ENCODE measurements around the gene SRGN.

- PRO-cap: no peak
Observed at GRCh38 chr10:62813323-62814141, 2.6 kb downstream of the EGR2 start.

- PRO-cap: no peak
Observed at GRCh38 chr10:63106211-63106707, 26.9 kb upstream of the NRBF2 start.

DNA sequence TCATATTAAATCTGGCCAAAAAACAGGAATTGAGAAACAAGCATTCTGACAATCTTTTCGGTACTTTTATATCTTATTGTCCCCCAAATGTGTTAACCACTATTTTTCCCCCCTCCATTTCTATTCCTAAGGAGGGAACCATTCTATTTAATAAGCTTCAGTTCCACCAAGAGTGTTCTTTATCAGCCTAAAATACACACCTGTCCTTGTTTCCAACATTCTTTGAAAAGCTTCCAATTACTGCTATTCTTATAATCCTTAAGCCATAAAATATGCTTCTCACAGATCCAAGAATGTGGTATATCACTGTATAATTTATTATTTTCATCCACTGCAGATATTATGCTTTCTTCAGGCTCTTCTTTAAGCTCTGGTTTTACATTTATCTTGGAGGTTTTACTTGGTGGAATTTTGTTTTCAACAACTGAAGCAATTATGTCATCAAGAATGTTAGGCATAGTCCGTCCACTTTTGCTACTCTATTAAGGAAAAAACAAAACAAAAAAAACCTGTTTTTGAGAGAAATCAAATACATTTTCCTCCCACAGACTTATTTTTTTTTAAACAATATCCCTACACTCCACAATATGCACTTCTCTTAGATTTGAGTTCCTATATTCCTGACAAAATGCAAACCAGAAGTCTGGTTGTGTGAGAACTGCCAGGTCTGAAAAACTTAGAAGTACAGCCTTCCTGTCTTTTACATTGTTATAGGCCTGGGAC lies 56.0 kb downstream of the NRBF2 start:
- PRO-cap: no peak

GRCh38 chr10:63207936-63208610 lies 74.9 kb downstream of the NRBF2 start:
- PRO-cap: no peak

DNA sequence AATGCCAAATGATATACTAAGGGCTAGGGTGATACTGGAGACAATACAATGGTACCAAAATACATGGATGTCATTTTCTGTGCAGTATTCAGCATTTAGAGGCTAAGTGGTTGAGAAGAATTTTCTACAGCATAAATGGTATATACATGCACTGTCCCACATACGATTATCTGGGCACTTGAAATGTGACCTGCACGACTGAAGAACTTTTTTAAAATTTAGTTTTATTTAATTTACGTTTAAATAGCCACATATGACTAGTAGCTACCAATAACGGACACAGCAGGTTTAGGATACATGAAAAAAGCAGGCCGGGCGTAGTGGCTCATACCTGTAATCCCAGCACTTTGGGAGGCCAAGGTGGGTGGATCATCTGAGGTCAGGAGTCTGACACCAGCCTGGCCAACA lies 109.0 kb downstream of the NRBF2 start:
- PRO-cap: no peak

DNA sequence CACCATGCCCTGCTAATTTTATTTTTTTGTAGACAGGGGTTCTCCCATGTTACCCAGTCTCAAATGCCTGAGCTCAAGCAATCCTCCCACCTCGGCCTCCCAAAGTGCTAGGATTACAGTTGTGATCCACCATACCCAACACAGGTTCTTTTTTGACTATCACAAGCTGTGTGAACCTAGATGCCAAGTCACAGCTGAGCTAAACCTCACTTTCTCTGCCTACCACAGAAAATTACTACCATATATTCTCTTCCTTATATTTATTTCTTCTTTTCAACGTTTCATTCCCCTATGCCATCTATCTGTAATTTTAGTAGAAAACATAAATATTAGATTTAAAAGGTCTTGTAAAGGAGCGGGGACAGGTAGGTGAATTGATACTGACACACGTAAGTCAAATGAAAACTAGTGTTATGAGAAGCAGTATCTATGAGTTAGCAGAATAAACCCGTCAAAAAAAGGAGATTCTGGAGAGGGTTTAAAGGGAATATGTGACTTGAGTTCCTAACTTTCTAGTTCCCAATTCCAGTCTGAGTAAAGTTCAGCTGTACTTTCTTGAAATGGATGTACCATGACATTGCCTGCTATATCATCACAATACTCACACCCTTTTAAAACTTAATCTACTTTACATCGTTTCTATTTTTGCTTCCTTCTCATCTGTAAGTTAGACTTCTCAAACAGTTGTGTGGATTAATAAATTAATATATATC lies 122.0 kb downstream of the NRBF2 start:
- PRO-cap: no peak

DNA sequence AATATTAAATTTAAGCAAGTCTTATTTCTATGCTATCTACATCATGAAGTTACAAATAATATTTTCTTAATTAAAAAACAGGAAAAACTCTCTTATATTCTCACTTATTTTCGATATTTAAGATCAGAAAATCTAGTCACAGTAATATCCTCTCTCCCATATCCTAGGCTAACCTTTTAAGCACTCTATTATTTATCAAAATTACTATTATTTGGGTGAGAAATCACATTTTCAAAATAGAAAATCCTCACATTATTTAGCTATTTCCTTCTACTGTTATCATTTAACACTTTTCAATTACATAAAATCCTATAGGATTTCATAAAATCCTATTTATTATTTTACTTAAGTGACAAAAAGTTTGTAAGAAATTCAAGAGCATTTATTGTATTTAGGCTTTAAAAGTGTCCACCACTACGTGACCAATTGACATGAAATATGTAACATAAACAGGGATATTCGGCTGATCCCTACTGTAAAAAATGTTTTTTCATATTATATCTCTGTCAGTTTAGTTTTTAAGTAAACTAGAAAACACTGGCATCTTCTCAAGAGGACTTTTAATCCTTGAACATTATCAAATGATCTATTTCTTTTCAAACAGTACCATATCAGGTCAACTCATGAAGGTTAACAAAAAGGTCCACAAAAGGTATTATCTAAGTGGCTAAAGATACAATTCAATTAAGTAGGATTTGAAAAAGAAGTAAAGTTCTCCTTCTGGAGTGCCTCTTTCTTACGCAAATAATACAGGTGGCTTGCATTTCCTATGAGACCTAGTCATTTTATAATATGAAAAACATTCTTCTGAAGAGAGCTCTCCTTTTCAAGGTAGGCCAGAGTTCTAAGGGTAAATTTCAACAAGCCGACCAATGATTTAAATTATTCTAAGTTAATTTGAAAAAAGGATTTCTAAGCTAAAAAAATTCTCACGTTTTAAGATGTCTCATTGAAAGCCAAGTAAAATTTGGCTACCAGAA lies 133.2 kb downstream of the NRBF2 start:
- PRO-cap: no peak

GRCh38 chr10:63380118-63380687 lies 85.6 kb downstream of the JMJD1C start:
- PRO-cap: no peak

DNA sequence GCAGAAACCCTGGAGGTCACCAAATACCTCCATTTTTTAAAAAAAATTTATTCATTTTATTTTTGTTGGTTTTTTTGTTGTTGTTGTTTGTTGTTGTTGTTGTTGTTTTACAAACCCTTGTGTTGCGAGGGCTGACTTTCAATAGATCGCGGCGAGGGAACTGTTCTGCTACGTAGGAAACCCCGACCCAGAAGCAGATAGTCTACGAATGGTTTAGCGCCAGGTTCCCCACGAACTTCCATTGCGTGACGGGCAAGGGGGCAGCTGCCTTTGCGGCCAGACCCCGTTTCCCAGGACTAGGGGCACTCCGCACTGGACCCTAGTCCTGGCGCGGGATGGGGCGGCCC lies 119.5 kb downstream of the LRRTM3 start:
- PRO-cap: no peak

DNA sequence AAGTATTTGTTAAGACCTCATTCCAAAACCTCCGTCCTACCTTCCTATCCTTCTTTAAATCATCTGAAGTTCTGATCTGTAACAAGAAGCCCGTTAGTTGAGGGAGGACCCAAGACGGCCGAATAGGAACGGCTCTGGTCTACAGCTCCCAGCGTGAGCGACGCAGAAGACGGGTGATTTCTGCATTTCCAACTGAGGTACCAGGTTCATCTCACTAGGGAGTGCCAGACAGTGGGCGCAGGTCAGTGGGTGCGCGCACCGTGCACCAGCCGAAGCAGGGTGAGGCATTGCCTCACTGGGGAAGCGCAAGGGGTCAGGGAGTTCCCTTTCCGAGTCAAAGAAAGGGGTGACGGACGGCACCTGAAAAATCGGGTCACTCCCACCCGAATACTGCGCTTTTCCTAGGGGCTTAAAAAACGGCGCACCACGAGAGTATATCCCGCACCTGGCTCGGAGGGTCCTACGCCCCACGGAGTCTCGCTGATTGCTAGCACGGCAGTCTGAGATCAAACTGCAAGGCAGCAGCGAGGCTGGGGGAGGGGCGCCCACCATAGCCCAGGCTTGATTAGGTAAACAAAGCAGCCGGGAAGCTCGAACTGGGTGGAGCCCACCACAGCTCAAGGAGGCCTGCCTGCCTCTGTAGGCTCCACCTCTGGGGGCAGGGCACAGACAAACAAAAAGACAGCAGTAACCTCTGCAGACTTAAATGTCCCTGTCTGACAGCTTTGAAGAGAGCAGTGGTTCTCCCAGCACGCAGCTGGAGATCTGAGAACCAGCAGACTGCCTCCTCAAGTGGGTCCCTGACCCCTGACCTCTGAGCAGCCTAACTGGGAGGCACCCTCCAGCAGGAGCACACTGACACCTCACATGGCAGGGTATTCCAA lies 308.8 kb downstream of the CTNNA3 start:
- PRO-cap: no peak

DNA sequence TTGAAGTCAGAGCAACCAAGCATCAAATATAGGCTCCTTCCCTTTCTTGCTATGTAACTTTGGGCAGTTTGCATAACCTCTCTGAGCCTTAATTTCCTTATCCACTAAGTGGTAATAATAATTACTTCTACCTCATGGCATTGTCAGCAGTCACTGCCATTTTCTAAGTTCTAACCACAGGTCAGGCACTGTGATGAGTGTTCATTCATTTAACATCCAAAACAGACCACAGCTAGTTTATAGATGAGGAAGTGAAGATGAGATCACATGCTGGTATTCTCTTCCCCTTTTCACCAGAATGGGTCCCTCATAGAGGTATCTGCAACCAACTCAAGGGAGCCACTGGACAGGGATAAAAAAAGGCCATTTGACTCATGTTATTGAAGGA lies 65.1 kb downstream of the DNAJC12 start:
- PRO-cap: no peak

DNA sequence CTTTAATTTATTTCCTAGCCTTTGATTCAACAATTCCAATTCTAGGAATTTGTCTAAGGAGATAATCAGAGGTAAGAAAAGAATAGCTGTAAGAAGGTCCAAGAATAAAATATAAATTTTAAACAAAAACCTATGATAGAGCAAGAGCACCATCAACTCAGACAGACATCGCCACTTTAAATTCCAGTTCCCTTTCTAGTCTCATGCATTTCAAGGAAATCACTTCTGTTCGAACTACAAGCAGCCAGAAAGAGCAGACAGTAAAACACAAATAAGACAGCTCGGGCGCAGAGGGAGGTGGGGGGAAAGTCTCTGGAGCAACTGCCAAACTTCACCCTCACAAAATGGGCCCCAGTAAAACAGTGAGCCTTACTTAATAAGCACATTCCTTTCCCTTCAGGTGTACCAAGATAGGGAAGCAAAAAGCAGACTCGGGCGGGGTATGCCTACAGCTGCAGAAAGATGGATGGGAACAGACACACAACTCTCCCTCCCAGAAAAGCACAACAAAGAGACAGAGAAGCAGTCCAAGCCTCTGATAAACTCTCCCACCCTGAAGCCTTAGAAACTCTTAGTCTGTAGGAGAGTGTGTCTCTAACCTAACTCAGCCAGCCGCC lies 9.2 kb downstream of the DNAJC12 start:
- PRO-cap: no peak

GRCh38 chr10:68087423-68088069 lies 12.5 kb upstream of the HERC4 start:
- PRO-cap: no peak

DNA sequence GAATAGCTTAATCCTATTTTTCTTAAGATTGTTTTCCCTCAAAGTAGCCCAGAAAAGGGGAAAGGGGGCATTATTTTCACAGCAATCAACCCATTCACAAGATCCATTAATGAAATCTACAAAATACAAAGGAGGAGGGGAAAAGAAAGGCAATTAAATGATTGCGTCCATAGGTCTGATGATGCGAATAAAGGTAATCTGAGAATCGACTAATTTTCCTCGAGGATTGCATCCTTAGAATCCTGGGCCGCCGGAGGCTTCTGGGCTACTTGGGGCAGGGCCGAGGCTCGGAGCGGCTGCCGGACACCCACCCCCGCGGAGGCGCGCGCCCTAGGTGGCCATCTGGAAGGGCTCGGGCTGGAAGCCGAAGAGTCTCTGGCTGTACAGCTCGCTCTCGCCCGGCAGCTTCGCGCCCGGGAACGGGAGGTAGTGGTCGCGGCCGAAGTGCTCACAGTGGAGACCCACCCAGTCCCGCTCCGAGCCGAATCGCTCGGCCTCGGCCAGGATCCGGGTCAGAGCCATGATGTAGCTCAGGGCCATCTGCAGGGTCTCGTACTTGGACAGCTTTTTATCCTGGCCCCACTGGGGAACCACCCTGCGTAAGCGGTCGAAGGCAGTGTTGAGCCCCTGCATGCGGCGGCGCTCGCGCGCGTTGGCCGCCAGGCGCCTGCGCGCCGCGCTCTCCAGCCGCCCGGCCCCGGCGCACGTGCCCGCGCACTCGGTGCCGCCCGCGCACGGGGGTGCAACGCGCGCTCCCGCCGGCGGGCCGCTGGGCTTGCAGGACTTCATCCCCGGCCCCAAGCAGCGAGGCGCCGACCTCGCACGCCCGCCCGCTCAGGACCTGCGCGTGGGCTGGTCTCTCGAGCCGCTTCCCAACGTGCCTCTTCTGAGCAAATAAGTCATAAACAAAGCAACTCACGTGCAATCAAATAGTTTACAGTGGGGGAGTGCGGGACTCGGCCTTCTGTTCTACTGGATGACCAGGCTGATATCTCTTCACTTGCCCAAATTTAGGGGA lies 715 bp downstream of the ATOH7 start:
- PRO-cap: no peak

- PRO-cap: no peak
Observed at GRCh38 chr10:68393829-68394558, 13.1 kb downstream of the RUFY2 start.

- PRO-cap: no peak
Observed at GRCh38 chr10:69051229-69051843, 36.6 kb upstream of the SRGN start.

DNA sequence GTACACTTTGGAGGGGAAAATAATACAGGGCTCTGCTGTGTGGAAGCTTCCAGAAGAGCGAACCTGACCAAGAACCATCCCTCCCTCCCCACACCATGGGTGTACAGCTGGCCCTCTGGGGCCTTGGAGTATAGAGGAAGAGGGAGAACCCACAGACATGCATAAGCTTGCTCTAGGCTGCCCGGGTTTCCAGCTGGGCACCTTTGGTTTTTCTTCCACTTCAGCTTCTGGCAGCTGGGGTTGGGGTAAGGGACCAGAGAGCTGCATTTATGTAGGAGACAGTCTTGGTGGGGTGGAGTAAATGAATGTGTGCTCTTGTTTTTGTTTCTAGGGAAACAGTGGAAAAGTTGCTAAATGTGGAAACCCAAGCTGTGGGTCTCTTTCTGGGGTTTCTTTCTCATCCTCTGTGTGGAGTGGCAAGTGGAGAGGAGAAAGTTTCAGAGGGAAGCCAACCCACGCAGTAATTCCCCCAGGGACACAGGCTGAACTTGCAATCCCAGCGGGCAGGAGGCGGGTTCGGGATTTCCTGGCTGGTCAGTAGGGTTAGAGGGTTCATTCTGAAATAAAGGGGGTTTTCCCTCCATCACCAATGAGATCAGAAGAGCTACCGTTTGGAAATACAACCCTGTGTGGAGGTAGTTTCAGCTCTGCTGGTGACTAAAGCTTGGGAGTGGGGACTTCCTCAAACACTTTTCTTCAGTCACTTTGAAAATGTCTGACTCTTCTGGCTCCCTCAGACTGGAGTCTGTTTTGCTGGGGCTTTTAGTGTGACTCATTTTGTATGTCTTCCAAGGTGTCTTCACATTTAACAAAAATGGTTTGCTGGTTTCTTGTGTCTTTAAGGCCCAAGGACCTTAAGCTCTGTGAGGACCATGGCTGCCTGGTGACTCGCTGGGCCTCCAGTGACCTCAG lies 22.3 kb upstream of the SRGN start:
- PRO-cap: no peak

DNA sequence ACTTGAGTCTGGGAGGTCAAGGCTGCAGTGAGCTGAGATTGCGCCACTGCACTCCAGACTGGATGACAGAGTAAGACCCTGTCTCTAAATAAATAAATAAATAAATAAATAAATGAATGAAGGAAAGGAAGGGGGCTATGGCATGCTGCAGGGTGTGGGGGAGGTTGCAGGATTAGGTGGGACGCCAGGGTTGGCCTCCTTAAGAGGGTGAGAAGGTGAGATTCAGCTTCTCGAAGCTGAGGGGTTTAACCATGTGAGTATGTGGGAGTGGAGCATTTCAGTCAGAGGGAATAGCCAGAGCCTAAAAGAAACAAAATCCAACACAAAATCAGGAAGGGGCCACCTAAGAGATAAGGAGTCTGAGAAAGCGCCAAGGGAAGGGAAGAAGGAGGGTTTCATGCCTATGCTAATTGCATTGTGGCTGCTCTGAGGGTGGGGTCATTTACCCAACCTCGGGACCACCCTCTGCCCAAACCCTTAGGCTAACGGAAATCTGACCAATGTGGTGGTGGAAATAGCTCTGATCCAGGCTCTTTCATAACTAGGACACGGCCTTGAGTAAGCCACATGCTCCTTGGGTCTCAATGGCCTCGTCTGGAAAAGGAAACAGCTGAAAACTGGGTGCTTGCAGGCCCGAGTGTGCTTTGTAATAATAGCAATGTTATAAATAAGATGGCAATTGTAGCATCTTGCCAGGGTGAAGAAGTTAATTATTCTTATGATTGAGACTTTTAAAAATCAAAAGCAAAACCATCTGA lies 15.0 kb upstream of the SRGN start:
- PRO-cap: no peak

DNA sequence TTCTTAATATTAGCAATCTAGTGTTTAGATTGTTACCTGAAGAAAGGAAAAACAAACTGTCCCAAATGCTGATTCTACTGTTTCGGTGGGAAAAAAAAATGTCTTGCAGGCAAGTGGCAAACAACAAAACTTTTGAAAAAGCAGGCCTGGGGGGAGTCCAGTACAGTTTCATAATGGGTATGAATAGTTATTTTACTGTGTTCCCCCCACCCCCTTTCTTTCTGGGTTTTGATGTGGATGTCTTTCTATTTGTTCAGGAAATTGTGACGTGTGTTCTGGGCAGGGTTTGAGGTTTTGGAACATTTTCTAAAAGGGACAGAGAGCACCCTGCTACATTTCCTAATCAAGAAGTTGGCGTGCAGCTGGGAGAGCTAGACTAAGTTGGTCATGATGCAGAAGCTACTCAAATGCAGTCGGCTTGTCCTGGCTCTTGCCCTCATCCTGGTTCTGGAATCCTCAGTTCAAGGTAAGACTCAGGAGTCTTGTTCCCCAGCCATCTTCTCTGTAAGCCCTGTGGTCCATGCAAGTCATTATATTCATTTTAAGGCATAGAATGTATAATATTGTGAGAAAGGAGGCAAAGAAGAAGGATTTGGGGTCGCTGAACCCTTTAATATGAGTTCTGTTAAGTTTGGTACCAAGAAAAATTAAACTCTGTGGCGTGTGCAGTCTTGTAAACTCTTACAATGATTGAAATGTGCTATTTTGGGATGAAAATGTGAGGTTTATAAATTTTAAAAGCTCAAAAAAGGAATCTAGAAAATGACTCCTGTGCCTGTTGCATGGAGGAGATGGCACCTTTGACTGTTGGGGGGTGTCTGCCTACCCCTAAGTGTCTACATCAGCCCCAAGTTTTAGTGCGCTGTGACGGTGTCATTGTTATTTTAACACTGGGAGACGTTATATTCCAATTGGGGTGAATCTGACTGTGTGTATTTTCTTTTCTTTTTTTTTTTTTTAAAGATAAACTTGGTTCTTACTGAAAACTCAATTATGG lies at the start of gene SRGN:
SRGN (plus strand) TSS at position 333 of the 997 bp plus-strand sequence.
- PRO-cap: bidirectional peak, plus-strand start at position 384 of the sequence, minus-strand start at position 223 of the sequence

- PRO-cap: unidirectional peak, plus-strand start at chr10:69093579
Observed at GRCh38 chr10:69093342-69094029, 5.6 kb downstream of the SRGN start.